T47D (cell line): ENCODE measurements around the genes CD69, CLEC9A, CLEC1A and GABARAPL1.

GRCh38 chr12:9027860-9028293 is 38.5 kb downstream of the KLRG1 start:
- RRBS = no CpG with 5 or more reads among the region's 7 CpGs

- RRBS = no CpG with 5 or more reads among the region's 4 CpGs
Measured at GRCh38 chr12:9076607-9077337, 38.9 kb downstream of the A2M start.

- RRBS = no CpG with 5 or more reads among the region's 5 CpGs
Measured at GRCh38 chr12:9111032-9111992, 4.4 kb downstream of the A2M start.

- RRBS = no CpG with 5 or more reads among the region's 2 CpGs
Measured at GRCh38 chr12:9113877-9114414, 1.8 kb downstream of the A2M start.

DNA sequence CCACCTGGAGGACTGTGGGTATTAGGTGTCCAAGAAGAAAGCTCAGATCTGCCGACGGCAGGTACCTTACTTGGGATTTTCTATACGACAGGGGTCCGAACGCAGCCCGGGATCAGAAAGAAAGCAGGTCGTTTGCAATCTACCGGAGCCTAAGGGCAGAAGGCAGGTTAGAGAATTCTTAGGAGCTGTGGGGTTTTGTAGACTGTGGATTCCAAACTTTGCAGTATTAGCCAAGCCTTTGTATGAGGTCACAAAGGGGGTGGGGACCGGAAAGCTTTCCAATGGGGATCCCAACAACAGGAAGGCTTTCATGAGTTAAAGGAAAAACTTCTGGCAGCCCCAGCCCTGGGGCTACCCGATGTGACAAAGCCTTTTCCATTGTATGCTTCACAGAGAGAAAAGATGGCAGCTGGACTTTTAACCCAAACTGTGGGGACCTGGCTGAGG is 199.1 kb upstream of the PZP start:
- RRBS = no CpG with 5 or more reads among the region's 10 CpGs

DNA sequence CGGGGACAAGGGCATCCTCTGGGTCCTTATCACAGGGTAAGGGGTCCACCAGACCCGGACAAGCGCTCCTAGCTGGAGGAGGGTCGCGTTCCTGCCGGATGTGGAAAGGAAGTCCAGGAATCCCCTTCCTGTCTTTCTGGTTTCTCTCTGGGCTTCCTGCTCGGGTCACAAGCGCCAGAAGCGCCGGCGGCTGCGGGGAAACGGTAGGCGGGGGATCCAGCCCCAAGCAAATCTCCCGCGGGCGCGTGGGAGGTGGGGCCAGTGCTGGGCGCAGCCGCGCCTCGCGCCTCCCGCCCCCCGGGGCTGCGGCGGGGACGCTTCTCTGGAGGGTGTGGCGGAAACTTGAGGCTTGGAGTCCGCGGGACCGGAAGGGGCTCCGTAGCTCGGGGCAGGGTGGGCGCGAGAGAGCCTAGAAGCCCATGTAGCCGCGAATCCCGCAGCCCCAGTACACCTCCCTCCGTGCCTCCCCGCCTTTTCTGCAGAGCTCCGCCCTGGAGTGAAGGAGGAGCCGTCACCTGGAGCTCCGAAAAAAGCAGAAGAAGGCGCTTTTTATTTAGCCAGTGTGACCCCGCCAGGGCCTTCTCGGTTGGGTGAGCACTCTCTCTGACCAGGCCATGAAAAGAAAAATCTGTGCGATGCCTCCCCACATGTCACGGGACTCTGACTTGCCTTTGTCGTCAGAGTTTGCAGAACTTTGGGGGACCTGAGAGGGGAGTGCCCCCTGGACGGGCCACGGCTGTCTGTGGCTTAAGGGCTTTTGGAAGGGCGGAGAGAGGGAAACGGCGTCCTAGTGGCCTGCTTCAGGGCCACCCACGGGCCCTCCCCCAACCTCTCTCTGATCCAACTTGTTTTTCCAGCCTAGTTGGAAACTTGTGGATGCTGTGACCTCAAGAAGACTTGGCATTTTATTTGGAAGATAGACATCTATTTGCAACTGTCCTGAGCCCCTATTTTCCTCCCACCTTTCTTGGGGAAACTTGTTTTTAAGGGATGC is 21.4 kb upstream of the CLEC2D start:
- RRBS = 2% methylated on average over 21 of the region's 56 CpGs

DNA sequence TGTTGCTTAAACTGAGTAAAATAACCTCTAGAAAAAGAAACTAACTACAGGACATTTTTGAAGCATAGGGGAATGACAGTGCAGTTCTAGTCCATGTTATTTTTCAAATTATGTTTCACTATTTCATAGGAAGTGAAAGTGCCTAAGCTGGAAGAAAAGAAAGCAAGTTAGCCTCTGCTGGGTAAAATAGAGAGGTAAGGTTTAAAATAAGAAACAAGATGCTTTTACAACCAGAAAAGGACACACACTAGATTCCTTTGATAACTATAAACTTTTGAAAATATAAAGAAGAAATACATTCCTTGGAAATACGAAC is 28.9 kb downstream of the CD69 start:
- RRBS = no CpG with 5 or more reads among the region's 1 CpG

GRCh38 chr12:9753156-9754170 is 7.2 kb downstream of the CD69 start:
- RRBS = no CpG with 5 or more reads among the region's 6 CpGs

DNA sequence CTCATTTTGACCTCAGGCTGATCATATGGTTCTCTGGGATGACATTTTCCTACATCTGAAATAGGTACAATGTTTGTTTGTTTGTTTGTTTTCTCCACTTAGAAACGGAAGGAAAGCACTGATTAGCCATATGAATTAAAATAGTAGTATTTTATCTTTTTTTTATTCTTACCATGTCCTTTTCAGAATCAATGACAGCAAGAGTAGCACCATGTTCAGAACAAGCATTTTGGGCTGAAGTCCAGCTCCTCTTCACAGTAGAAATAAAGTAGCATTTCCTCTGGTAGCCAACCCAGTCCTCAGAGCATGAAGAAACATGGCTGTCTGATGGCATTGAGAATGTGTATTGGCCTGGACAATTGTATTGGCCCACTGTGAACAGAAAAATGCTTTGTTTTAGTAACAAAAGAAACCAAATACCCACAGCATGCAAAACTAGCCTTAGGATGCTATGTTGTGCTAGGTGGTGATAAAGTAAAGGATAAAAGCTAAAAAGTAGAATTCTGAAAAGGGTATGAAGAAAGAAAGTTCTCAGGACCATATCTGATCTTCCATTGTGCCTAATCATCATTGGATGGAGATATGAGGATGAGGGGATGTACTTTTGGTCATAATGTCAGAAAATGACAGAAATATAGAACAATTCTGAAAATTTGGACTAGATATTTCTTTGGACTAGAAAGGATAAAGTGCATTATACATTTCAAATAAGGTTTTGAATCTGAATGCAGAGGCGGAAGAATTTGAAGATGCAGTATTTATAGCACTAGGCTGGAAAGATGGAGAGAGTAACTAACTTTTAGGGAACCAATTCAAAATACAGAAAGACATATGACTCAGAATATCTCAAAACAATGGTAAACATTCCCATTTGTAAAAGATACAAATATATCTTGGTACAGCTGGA is 5.6 kb downstream of the CD69 start:
- RRBS = no CpG with 5 or more reads among the region's 2 CpGs

DNA sequence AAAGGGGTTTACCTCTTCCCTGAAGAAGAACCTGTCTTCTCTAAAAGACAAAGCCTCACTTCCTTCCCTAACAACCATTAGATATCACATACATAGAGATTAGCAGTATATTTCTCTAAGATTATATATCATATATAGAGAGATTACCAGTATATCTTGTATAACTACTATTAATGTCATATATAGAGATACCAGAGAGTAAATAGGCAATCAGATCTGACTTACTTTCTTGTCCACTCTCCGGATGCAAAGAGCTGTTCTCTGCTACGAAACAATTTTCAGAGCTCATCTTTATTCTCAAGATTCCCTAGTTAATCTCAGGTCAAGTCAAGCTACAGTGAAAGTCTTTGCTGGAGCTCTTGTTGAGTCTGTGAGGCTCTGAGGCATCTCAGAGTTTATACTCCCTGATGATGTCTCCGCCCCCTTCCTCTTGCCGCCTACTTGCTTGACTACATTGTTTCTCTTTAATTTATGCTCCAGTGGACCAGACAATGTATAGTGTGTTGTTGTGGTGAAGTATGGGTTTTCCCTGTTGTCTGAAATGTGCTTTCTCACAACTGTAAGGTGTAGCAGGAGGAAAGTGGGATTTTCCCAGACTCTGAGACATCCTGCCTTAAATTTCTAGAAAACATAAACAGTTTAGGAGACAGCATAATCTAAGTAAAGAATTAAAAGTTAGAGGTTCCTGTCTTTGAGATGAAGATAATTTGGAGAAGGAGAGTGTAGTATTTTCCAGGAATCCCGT is at the start of gene CD69:
Gene CD69, minus strand, starts transcription at position 370 of the 745 bp plus-strand sequence.
- RRBS = no CpG with 5 or more reads among the region's 5 CpGs

DNA sequence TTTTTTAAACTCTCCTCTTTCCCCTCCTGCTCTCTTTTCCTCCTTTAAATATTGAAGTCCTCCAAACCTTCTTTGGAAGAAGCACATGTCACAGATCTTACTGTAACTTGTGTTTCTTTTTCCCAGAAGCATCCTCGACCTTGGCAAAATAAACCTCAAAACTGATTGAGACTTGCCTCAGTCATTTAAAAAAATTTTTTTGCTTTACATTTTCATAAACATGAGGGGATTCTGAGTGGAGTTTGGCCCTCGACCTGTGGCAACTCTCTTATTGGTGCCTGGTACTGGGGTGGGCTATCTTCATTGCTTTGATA is 15.4 kb upstream of the CD69 start:
- RRBS = no CpG with 5 or more reads among the region's 2 CpGs

DNA sequence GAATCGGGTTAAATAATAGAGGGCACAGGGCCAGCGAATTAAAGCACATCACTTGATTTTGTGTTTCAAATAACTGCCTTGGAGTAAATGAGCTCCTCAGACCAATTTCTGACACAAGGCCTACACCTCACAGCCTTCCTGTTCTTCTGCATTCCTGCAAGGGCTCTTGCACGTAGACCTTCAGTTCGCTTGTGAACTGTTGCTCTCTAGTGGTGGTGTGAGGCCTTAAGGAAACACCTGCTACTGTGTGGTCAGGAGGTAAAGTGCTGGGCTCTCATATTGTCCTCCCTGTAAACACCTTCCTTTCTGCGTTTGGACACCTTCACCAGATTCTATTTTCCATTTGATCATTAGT is 29.3 kb upstream of the KLRF1 start:
- RRBS = no CpG with 5 or more reads among the region's 5 CpGs

DNA sequence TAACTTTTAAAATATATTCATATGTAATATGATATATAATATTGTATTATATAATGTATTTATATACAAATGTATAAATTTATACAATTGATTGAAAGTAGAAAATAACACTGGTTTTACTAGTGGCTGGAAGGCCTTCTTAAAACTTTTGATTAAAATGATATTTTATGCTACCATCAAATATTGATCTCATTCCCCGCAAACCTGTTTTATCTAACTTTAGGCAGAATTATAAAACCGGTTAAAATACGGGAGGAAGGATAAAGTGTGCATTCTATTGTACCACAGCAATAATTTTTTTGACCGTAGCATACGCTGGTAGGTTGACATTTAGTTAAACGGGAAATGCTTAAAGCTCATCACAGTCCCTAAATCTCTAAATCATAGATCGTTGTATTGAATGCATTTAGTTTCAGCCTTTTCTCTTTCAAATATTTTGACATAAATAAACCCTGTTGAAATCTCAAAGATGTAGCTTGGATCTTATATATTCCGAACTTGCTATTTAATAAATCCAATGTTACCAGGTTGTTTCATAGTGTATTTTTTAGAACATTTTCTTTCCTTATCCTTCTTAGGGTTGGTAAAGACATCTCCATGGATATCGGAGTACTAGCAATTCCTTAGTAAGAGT is 913 bp downstream of the CLEC2B start:
- RRBS = no CpG with 5 or more reads among the region's 9 CpGs

GRCh38 chr12:10030424-10030860 is at the start of gene CLEC9A:
Gene CLEC9A, plus strand, starts transcription at chr12:10030682.
- RRBS = 74% methylated on average over 11 of the region's 15 CpGs

DNA sequence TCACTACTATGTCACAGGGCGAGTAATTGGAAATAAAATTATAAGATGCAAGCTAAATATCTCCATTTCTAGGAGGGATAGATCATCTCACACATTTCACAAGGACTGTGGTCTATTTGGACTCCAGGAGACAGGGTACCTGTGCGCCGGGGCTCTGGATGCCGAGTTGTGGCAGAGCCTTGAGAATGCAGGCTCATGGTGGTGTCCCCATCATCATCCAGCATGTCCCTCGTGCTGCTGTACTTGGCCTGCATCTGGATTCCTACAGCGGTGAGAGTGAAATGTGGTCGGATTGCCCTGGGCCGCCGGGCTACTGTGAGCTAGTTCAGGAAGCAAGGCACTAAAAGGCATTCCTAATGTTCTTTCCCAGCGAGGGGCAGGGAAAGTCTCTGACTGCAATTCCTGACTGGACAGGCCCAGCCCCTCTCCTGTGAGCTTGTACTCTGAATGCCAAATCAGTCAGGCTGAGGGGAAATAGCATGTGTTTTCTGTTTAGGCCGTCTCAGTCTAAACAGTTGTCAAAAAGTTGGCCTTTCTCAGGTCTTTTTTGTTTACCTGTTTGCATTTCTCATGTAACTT is at the start of gene CLEC1A:
Gene CLEC1A, minus strand, starts transcription at position 317 of the 579 bp plus-strand sequence.
- RRBS = no CpG with 5 or more reads among the region's 11 CpGs

DNA sequence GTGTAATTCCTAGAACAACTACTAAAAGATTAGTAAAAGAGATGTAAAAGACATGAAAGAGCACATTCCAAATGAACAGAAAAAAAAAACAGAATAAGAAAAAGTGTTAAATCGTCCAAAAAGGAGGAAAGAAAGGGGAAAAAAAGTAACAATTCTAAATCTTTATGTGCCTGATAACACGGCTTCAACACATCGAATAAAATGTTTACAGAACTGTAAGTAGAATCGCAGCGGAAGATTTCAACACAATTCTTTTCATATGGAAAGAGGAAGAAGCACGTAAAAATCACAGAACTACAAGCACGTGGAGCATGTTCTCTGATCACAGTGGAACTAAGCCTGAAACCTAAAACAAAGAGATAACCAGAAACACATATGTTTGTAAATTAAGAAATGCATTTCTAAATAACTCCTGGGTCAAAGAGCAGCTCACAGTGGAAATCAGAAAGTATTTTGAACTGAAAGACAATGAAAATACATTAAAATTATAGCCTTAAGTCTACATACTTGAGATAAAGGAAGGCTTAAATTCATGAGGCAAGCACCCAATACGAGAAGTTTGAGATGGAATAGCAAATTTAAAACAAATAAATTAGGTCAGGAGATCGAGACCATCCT is 8.7 kb downstream of the CLEC7A start:
- RRBS = no CpG with 5 or more reads among the region's 9 CpGs

DNA sequence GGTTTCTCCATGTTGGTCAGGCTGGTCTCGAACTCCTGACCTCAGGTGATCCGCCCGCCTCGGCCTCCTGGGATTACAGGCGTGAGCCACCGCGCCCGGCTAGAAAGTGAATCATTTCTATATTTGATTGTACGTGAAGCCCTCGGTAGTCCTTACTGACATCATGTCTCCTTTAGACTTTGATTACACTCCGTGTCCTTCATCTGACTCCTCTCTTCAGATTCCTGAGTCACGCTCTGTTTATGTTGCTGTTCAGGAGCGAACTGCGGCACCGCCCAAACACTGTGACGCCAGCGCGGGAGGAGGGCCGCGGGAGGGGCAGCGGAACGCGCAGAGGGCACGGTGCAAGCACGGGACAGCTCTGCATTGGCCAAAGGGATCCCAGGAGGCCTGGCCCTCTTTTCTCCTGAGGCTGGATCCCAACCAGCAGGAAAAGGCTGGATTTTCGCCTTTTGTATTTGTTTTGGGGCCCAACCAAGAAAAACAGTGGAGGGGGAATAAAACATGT is 480 bp upstream of the GABARAPL1 start:
- RRBS = no CpG with 5 or more reads among the region's 26 CpGs

DNA sequence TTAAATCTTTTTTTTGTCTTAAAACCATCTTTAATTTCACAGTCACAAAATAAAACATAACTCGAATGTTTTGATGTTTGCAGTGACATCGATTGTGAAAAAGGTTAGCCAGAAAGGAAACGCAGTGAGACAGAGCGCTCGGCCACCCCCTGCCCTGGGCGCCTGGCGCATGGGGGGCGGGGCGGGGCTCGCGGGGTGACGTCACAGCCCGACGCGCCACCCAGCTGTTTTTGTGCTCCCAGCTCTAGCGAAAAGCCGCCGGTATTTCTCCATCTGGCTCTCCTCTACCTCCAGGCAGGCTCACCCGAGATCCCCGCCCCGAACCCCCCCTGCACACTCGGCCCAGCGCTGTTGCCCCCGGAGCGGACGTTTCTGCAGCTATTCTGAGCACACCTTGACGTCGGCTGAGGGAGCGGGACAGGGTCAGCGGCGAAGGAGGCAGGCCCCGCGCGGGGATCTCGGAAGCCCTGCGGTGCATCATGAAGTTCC is at the start of gene GABARAPL1:
Gene GABARAPL1, plus strand, starts transcription at position 227 of the 489 bp plus-strand sequence.
- RRBS = 3% methylated on average over 3 of the region's 36 CpGs